Measurements from ENCODE around the gene CDH20.

- PRO-cap: no peak
- RAMPAGE, long total RNA, 3 experiments: no peak in any of the 3 experiments
These were observed 92.4 kb downstream of the ALPK2 start for GRCh38 chr18:58536428-58537005.

DNA sequence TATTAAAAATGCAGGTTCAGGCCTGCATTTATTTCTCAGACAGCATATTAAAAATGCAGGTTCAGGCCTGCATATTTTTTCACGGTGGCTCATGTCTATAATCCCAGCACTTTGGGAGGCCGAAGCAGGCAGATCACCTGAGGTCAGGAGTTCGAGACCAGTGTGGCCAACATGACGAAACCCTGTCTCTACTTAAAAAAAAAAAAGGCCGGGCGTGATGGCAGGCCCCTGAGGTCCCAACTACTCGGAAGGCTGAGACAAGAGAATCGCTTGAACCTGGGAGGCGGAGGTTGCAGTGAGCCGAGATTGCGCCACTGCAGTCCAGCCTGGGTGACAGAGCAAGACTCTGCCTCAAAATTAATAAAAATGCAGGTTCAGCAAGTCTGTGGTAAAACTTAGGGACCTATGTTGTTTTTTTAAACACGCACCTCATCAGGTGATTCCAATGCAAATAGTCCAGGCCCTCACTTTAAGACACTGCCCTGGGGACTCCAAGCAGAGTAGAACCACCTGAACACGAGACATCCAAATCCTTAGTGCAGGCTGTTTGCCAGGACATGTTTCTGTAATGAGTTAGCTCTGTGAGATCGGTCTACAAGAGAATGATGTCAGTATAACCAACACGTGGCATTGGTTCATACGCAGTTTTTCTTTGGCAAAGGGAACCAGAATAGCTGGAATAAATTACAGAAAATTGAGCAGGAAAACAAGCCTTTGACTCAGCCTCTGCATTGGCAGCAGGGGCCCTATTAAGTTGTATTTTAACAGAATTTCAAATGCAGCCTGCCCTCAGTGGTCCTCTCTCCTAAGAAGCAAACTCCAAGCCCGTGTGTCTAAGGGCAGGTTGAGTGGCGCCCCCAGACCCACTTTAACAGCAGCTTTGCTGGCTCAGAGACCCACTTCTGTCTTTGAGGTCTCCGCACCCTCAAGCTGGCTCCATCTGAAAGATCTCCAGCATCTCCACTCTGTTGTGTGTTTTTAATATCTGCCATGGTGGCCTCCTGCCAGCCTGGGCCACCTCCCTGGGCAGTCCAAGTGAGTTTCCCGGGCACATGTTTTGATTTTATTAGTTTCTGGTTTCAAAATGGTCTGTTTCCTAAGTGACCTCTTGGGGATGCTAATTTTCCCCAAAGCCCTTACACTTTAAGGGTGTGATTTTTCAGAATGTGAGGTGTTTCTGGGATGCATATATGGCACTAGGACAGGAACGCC is 61.5 kb downstream of the ALPK2 start:
- PRO-cap: no peak
- RAMPAGE, long total RNA, 3 experiments: no peak in any of the 3 experiments

DNA sequence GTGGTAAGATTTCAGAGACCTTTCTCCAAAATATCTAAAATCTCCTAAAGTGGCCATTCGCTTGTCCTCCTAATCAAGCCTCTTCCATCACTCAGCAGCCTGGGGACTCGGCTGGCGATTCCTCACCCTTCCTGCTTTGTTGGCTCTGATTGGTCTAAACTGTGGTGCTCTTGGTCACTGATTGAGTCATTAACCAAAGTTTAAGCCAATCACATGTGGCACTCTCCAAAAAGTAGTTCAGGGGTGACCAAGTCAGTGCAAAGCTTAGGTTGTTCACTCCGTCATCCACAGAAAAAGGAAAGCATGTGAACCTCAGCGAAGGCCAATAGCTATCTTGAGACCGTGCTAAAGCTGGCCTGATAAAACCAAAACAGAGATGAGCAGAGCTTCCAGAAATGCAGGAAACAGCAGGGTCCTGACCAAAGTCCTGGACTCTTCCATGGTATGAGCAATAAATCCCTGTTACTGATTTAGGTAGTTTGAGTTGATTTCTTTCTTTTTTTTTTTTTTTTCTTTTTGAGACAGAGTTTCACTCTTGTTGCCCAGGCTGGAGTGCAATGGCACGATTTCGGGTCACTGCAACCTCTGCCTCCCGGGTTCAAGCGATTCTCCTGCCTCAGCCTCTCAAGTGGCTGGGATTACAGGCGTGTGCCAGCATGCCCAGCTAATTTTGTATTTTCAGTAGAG is 4.8 kb downstream of the ALPK2 start:
- PRO-cap: no peak
- RAMPAGE, long total RNA, 3 experiments: no peak in any of the 3 experiments

DNA sequence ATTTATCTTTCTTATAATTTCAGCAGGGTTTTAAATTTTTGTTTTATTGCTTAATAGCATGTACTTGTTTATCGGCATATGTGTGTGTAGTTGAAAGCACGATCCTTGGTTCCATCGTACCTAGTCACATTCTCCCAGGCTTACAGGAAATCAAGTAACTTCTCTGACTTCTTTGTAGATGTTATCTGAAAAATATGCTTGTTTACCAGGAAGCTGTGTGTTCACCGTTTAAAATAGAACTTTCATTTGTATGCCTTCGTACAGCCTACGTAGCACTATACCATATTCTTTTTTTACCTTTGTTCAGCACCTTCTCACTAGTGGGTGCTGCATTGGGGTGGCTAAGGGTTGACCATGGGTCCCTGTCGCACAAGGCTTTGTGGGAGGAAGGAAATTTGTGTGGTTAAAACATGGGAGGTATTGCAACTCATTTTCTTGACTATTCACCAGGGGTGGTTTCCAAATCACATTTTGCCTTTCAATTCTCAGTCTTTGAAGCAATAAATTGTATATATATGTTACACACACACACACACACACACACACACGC is 16.6 kb downstream of the MALT1 start:
- PRO-cap: no peak
- RAMPAGE, long total RNA, 3 experiments: no peak in any of the 3 experiments

- PRO-cap: no peak
- RAMPAGE, long total RNA, 3 experiments: no peak in any of the 3 experiments
These were observed 84.9 kb downstream of the MALT1 start for GRCh38 chr18:58756178-58756547.

DNA sequence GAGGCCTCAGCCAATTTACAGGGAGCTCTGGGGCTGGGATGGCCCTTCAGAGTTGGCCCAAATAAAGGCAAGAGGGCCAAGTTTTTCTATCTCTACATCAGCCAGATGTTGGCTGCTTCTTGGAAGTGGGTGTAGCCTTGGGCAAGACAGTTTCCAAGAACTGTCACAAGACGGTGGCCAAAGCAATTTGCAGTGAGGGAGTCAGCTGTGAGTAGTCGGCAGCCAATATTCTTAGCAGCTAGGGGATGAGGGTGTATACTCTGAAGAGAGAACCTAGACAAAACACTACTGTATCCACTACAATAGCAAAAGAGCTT is 5.6 kb upstream of the ZNF532 start:
- PRO-cap: no peak
- RAMPAGE, long total RNA, 3 experiments: no peak in any of the 3 experiments

DNA sequence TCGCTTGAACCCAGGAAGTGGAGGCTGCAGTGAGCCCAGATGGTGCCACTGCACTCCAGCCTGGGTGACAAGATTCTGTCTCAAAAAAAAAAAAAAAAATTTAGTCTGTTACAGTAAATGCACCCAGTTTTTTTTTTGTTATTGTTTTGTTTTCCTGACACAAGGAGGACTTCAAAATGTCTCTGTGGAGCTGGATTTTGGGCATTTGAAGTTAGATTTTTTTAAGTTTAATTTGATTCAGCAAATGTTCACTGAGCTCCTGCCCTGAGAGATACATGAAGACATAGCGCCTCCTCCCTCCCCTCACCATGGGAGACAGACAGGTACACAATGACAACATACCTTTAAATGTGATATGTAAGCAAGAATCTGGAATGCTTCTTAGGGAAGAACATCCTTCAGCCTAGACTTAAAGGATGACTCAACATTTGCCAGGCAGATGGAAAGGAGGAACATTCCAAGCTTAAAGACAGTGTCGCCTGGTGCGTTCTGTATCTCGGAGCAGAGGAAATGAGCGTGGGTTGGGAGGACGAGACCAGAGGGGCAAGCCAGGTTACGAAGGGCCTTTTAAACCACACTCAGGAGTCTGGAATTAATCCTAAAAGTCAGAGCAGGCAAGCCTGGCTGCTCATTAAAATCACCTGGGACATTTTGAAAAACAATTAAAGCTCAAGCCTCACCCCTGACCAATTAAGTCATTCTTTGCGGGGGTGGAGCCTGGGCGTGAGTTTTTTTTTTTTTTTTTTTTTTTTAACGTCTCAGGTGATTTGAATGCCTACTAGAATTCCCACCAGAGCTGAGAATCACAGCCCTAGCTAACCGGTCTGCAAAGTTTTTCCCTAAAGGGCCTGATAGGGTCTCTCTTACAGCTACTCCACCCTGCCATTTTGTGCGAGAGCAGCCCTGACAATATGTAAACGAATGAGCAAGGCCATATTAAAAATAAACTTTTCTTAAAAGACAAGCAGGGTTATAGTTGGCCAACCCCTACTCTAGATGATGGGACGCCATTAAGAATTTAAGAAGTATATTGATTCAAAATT is 131.3 kb upstream of the SEC11C start:
- PRO-cap: no peak
- RAMPAGE, long total RNA, 3 experiments: no peak in any of the 3 experiments

- PRO-cap: unidirectional peak, minus-strand start at chr18:59030307
- RAMPAGE, long total RNA, 3 experiments: no peak in any of the 3 experiments
These were observed 109.6 kb upstream of the SEC11C start for GRCh38 chr18:59029966-59030603.

DNA sequence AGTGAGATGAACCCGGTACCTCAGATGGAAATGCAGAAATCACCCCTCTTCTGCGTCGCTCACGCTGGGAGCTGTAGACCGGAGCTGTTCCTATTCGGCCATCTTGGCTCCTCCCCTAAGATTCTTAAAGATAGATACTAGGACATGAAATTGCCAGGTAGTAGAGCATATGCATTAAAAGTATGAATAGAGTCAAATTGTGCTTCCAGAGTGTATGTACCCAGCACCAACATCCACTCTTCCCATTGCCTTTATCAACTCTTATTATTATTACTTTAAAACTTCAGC is 50.7 kb upstream of the LMAN1 start:
- PRO-cap: no peak
- RAMPAGE, long total RNA, 3 experiments: no peak in any of the 3 experiments

GRCh38 chr18:60320436-60320823 is 52.1 kb downstream of the MC4R start:
- PRO-cap: no peak
- RAMPAGE, long total RNA, 3 experiments: no peak in any of the 3 experiments

- PRO-cap: unidirectional peak, plus-strand start at chr18:61333743
- RAMPAGE, long total RNA, 3 experiments: start-site peak on the plus strand in 1 of 3 experiments, at chr18:61333683-61333772 at its widest, 35 reads per replicate
These were observed at the start of gene CDH20 for GRCh38 chr18:61333306-61334060. TSS of gene CDH20 (plus strand) at chr18:61333430.

DNA sequence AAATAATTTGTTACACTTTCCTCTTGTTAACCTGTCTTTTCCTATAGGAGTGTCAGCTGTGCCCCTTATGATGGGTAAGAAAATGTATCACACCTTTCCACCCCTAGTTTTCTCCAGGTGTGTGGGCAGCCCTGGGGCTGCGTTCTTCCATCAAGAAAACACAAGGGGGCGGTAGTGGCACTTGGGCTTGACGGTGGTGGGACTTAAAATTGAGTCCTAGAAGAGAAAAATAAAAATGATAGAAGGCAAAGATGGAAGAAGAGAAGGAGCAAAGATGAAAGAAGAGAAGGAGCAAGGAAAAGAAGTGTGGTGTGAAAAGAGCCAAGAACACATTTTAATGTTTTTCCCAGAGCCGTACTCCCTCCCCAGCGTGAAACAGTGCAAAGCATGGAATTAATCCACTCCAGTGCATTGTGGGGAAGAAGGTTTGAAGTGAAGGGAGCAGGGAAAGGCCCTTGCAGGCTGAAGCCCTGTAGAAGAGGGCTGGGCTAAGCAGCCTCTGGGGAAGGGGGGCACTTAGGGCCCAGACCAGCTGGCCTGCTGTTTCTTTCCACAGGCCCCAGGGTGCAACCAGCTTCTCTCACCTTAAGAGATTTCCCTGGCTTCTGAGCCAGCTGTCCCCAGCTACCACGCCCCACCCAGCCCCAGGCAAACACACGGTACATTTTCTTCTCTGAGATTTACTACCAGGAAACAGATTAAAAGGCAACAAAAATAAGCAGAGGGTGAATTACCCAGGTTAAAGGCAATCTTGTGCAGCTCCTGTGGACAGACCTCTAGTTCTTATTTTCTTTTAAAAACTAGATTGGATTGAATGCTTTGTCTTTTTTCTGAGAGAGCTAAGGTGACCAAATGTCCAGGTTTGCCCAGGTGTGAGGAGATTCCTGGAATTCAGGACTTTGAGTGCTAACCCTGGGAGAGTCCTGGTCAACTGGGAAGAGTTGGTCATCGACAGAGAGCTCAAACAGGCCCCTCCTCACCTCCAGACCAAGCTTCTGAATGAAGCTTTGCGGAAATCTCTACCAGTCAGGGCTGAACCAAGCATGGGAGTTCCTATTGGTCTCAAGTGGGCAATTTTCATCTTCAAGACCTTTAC is 256.6 kb downstream of the RNF152 start:
- PRO-cap: no peak
- RAMPAGE, long total RNA, 3 experiments: no peak in any of the 3 experiments

DNA sequence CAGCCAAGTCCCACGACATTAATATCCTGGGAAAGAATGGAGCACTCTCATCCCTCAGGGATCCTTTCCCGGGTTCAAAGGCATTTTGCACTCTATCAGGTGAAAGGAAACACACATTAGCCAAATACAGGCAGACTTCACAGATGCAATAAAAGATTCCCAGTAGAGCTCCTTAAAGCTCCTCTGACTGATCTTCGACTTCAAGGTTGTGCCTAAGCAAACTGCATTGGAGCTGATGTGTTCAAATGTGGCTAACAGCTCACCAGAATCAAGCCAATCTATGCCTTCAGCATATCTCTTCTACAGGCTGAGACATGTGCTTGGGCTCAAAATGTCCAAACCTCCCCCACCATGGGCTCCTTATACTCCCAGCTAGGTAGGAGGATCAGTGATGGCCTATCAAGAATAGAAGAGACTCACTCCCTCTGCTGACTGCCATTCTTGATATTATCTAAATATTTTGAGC is 158.3 kb downstream of the RNF152 start:
- PRO-cap: no peak
- RAMPAGE, long total RNA, 3 experiments: no peak in any of the 3 experiments

GRCh38 chr18:61832972-61833221 is 59.9 kb downstream of the RNF152 start:
- PRO-cap: no peak
- RAMPAGE, long total RNA, 3 experiments: no peak in any of the 3 experiments

GRCh38 chr18:61838486-61839348 is 54.1 kb downstream of the RNF152 start:
- PRO-cap: no peak
- RAMPAGE, long total RNA, 3 experiments: no peak in any of the 3 experiments

DNA sequence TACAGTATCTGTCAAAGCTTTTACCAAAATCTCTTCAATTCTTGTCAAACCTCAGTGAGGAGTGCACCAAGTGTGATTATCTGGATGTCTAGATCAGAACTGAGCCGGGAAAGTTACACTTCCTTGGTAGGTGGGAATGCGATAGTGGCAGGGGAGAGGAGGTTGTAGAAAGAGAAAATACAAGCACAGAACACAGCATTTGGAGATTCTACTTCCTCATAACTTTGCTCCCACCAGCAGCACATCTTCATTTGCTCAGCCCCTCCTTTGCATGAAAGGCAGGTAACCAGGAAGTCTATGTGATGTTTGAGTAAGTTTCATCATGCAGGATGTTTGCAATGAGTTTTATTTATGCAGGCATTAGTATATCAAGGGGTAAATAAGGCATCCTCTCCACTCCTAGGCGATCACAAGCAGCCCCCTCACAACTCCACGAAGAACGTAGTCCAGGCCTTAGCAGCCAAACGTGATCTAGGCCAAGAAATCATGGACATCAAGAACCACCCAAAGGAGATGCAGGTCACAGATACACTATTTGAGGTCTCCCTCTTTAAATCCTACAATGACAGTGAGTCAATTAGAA is 5.0 kb downstream of the RNF152 start:
- PRO-cap: no peak
- RAMPAGE, long total RNA, 3 experiments: no peak in any of the 3 experiments

- PRO-cap: no peak
- RAMPAGE, long total RNA, 3 experiments: no peak in any of the 3 experiments
These were observed 7.8 kb upstream of the RNF152 start for GRCh38 chr18:61900536-61900993.

DNA sequence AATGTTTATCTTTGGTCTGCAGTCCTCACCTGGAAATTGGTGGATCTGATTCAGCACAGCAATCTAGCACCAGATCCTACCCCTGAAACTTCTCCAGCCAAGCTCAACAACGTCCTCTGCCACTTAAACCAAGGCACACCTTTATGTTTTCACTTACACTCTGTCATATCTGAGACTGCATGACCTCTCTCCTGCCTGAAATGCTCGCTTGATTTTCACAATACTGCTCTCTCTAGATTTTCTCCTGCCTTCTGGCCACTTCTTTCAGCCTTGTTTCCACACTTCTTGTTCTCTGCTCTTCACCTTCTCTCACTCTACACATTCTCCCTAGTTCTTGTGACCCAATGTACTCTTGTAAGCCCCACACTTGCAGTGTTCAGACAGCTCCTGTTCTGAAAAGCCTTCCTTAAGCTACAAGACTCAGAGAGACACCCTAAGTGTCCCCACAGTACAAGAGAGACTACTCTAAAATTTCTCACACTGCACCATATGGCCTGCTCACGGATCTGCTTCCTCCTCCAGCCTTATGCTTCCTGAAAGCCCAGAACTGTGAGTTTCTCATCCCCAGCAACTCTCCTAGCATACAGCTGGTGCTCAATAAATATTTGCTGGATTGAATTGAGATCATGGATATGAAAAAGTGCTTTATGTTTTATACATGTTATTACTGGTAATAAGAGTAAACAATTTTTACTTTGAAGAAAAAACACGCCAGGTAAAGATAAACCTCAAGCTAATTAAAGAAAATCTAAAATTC is 118.2 kb downstream of the PIGN start:
- PRO-cap: no peak
- RAMPAGE, long total RNA, 3 experiments: no peak in any of the 3 experiments

DNA sequence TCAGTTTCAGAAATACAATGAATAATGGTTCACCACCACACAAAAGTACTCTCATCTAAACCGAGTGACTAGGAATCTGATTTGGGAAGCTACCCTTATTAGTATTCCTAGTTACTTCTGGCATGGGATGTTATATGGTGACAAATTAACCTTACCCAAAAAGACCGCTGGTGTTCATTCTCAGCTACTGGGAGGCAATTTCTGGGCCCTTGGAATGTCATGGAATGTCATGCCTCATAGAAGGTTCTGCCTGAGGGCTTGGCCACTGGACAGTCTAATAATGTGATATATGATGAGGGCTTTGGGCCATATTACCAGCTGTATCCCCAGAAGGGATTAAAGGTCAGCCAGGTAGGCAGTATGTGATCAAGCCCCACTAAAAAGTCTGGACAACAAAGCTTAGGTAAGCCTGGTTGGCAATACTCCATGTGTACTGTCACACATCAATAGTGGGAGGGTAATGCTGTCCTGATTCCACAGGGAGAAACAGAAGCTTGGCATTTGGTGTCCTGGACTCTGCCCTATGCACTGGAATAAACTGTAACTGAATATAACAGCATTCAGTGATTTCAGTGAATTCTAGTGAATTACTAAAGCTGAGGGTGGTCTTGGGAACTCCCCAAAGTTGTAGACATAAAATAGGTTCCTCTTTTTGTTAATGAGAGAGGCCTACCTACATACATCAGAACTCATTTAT is 113.1 kb downstream of the PIGN start:
- PRO-cap: no peak
- RAMPAGE, long total RNA, 3 experiments: no peak in any of the 3 experiments

GRCh38 chr18:62128882-62129398 is 57.9 kb downstream of the PIGN start:
- PRO-cap: no peak
- RAMPAGE, long total RNA, 3 experiments: no peak in any of the 3 experiments